HL-60 (cell line): ENCODE measurements around a stretch of chr5.

- RRBS = no CpG with 5 or more reads among the region's 8 CpGs
These were observed 25.4 kb downstream of the DAP start for GRCh38 chr5:10735461-10736271.

DNA sequence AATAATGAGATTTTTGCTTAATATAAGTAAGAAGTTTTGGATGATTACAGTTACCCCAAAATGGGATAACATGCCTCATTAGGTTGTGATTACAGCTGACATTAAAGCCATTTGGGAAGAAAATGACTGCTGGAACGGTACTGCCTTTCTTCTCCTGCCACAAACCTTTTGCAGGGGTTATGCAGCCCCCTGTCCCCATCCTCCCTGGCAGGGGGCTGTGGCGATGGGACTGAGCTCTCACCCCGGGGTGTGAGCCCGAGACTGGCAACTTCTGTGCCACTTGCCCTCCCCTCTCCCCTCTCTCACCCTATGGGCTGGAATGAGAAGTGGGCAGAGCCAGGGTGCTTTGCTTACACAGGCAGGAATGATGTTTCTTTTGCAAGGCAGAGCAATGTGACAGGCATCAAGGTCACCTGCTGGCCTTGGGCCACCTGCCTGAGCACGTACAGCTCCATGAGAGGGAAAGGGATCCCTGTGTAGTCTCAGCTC is 252.6 kb upstream of the DAP start:
- RRBS = no CpG with 5 or more reads among the region's 5 CpGs

GRCh38 chr5:14010836-14012192 is 66.8 kb upstream of the DNAH5 start:
- RRBS = 6% methylated on average over 26 of the region's 81 CpGs

- RRBS = no CpG with 5 or more reads among the region's 22 CpGs
These were observed 34.8 kb upstream of the TRIO start for GRCh38 chr5:14108106-14108922.

- RRBS = no CpG with 5 or more reads among the region's 5 CpGs
These were observed 21.6 kb downstream of the TRIO start for GRCh38 chr5:14164613-14165203.

- RRBS = 4% methylated on average over 1 of the region's 4 CpGs
These were observed 28.4 kb downstream of the TRIO start for GRCh38 chr5:14171557-14171902.

DNA sequence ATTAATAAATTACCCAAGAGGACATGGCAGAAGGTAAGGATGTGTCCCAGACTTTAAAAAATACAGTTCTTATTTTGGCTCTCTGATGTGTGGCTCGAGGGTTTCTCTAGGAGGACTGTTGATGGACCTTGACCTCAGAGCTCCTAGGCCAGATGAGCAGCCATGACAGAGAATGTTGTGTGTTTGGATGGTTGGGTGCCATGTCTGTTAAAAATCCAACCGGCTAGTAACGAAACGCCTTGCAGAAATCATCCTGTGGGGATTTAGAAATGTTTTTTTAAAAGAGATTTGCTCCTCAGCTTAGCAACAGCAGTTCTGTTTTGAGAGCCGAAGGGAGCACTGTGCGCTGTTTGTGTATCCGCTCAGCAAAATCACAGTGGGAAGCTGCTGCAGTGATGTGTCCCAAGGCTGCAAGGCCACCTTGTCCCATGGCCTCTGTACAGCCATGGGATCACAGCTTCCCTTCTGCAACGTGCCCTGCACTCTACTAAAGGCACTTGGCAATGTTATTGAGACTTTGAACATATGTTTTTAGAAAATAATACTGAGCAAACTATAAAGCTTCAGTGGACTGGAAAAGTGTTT is 40.9 kb downstream of the TRIO start:
- RRBS = no CpG with 5 or more reads among the region's 8 CpGs

GRCh38 chr5:14212909-14213381 is 69.8 kb downstream of the TRIO start:
- RRBS = no CpG with 5 or more reads among the region's 4 CpGs

GRCh38 chr5:14258559-14259309 is 115.6 kb downstream of the TRIO start:
- RRBS = no CpG with 5 or more reads among the region's 15 CpGs

DNA sequence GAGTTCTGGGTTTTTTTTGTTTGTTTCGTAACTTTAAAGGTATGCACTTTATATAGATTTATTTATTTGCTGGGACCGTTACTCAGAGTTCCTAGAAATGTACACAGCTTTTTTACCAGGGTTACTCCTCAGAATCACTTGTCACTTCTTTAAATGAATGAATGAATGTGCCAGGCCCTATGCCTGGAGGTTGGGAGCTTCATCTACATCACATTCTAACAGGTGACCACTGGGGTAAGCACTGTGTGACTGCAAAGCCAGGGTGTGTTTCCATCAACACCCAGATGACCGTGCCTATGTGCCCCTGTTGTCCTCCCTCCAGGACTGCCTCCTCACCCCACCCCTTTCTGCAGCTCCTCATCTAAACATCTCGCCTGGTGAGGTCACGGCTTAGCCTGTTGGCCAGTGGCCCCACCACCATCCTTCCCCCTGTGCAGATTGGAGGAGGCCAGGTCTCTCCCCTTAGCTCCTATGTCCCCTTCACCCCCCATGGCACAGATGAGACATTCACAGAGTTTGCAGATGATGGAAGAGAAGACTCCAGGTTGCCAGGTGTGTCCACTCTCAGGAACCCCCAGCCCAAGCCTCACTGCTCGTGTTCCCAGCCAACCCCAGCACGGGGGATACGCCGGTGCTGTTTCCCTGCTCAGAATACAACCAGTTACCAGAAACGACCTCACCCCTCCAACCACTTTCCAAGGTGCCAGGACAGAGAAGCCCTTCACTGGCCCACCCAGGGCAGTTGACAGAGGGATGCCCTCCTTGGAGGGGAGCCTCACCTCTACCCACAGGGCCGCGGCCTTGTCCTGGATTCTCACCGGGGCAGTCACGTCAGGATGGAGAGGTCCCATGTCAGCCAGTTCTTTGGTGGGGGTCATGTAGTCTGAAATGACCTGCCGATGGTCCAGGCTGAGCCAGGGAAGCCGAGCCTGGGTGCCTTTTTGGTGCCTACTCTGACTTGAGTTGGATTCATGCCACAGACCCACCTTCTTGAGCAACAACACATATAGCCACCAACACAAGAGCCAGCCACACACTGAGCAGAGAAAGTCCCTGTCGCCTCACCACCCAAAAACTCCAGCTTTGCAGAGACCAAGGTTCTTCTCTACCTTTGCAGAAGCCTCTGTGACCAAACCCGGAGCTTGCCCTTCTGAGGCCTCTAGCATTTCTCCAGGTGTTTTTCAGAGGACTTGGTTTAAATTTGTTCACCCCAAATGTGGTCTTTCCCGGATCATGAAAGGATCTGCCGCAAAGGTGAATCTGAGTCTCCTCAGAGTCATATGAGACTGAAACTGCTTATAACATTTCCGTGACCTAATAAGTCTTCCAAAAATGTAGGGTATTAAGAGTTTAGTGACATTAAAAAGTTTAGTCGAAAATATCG is 154.2 kb upstream of the OTULINL start:
- RRBS = 96% methylated on average over 2 of the region's 23 CpGs

GRCh38 chr5:14439710-14440119 is 141.9 kb upstream of the OTULINL start:
- RRBS = no CpG with 5 or more reads among the region's 7 CpGs

GRCh38 chr5:14583760-14584549 is 2.4 kb downstream of the OTULINL start:
- RRBS = no CpG with 5 or more reads among the region's 8 CpGs

- RRBS = no CpG with 5 or more reads among the region's 8 CpGs
These were observed 5.5 kb downstream of the OTULINL start for GRCh38 chr5:14586987-14587680.

DNA sequence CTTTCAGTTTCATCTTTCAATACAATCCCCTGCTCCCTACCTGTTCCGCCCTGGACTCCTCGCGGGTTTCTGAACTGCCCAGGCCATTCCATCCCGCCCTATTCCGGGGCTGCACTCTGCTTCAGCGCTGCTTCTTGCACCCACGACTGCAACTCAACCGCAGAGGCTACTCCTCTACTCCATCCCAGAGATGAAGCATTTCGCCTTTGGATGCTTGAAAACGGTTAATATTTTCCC is 761 bp upstream of the OTULIN start:
- RRBS = no CpG with 5 or more reads among the region's 10 CpGs

DNA sequence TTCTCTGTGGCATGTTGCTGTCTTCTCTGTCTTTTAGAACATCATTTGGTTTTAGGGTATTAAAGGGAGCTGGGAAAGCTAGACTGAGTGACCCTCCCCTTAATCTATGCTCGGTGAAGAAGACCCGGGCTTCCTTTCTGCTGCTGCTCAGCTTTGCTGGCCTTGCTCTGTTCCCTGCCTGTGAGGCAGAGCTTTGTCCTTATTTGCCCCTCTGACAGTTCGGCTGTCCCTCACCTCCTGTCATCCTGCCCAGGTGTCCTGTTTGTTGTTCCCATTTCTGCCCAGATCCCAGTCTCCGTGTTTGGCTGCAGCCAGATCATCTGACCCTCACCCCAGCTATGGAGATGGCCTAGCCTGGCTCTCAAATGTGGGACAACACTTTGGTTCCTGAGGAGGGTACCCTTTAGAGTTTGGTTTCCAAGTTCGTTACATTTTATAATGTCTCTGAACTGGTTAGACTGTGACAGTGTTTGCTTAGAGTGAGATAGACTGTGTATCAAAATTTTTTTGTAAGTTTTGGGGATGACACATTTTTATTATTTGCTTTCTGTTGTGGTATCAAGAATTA is 20.3 kb downstream of the OTULIN start:
- RRBS = no CpG with 5 or more reads among the region's 5 CpGs

DNA sequence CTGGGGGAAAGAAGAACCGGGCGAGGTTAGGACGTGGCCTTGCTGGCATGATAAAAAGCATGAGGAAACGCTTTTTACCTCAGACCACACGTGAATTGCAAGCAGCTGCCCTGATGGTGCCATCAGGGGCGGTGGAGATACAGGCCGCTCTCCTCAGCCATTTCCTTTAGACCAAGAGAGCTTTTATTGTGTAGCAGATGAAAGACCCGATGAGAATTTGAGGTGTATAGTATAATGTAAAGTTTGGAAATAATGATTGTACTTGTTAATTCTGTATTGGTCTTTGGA is 38.0 kb downstream of the OTULIN start:
- RRBS = no CpG with 5 or more reads among the region's 8 CpGs

DNA sequence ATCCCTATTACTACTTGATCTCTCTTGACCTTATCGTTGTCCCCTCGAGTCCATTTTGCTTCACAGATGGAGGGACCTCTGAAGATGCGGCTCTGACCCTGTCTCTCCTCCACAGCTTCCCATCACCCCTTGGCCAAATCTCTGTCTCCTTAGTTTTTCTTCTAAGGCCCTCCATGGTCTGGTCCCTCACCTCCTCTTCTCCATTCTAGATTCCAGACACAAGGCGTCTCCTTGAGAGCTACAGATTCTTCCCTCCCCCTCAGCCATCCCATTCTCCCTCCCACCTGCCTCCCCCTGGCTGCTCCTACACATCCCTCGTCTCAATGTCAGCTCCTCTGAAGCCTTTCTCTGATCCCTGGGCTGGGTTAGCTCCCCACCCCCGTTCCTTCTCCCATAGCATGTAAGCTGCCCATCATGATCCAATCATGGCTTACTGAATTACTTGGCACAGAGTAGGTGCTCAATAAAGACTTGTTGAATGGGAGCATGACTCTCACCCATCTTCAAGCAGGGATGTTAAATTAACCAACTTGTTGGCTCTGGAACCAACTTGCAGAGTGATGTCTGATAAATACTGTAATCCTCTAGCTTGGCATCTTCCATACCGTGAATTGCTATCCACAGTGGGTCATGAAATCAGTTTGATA is 69.0 kb downstream of the ANKH start:
- RRBS = no CpG with 5 or more reads among the region's 7 CpGs

- RRBS = no CpG with 5 or more reads among the region's 3 CpGs
These were observed 30.1 kb downstream of the ANKH start for GRCh38 chr5:14841492-14841861.

DNA sequence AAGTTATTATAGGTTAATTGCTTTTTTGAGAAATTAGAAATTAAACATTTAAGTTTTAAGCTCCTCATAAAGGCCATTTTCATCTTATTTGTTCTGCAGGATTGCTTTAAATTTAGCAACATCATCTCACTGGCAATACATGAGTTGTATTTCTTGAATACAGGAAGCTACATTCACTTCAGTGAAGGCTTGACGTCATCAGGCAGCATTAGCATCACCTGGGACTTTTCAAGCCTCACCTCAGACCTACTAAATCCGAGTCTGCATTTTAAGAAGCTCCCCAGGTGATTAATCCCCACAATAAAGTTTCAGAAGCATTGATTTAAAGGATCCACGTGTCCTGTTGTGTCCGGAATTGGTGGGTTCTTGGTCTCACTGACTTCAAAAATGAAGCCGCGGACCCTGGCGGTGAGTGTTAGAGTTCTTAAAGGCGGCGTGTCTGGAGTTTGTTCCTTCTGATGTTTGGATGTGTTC is 121.1 kb upstream of the ANKH start:
- RRBS = no CpG with 5 or more reads among the region's 9 CpGs

GRCh38 chr5:14998559-14999001 is 127.0 kb upstream of the ANKH start:
- RRBS = no CpG with 5 or more reads among the region's 2 CpGs